Right cardiac atrium (tissue), 1 donor: ENCODE measurements around a stretch of chr20.

DNA sequence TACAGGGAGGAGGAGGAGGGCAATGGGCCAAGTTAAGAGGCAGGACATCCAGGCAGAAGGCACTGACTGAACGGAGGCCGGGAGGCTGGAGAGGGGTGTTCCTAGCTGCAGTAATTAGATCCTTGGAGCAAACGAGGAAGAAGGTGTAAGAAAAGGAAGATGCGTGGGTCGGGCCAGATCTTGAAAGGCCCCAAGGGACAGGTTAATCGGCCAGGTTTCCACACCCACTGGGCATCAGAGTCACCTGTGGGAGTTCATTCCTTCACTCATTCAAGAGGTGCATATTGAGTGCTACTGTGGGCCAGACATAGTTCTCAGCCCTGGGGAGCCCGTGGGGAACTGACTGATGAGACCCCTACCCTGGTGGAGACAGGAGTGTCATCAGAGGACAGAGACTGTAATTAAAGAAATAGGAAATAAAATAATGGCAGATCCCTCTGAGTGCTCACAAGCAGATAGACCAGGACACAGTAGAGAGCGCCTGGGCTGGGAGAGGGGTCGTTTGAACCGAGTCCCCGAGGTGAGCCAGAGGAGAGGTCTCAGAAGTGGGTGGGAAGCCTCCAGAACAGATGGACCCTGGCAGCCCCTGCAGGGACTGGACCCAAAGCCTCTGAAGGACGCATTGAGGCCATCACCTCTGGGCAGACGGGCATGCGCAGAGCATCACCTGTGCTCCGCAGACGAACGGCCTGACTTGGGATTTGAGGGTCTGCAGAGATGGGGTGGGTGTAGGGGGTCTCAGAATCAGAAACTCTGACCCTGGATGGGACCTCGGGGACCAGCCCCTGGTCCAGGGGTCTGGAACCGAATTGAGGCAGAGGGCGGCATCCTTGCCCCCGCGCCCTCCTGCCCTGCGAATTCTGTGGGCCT is 26.4 kb downstream of the ZBP1 start:
- PRO-cap = no peak

- PRO-cap = unidirectional peak, plus-strand start at chr20:57682791
Measured at GRCh38 chr20:57682315-57683147, 27.3 kb downstream of the PMEPA1 start.

- PRO-cap = no peak
Measured at GRCh38 chr20:57711634-57712174, 1.9 kb upstream of the PMEPA1 start.

DNA sequence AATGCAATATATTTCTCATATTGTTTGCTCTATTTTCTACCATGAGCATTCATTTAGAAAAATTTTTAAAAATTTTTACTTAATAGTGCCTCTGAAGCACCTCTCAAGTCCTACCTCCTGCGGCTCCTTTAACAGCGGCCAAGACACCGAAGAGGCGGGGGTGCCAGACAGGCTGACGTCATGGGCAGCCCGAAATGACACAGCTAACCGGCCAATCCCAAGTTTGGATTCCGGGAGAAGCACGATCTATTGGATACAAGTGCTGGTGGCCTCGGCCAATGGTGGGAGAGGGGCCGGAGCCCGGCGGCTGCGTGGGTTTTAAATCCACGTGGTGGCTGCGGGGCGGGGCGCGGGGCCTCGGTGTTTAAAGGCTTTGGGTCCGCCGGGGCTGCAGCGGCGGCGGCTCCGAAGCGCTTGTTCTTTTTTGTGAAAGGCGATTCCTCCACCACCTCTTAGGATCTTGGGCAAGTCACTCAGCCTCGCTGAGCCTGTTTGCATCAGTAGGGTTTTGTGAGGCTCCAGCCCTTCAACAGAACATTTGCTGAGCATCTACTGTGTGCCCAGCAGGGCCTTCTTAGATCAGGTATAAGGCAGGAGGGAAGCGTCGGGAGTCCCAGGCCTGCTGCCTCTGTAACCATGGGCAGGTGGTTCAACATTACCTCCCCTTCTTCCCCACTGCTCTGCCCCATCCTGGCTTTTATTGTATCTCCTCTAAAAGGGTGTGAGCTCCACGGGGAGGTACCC is 8.7 kb upstream of the PMEPA1 start:
- PRO-cap = no peak

GRCh38 chr20:57950752-57950951 is 200.1 kb upstream of the C20orf85 start:
- PRO-cap = no peak

- PRO-cap = no peak
Measured at GRCh38 chr20:57959535-57959871, 191.2 kb upstream of the C20orf85 start.

GRCh38 chr20:57991401-57991874 is 159.3 kb upstream of the C20orf85 start:
- PRO-cap = no peak

DNA sequence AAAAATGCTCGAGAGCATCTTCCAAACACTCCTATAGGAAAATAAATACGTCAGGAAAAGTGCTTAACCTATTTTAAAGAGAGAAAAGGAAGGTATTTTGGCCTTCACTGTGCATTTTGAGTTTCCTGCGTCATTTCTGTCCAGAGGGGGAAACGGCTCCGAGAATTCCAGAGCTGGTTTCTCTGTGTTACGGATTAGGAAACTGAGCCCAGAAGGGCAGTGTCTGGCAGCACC is 3.1 kb downstream of the ANKRD60 start:
- PRO-cap = no peak

GRCh38 chr20:58229416-58229861 is 986 bp upstream of the ANKRD60 start:
- PRO-cap = no peak

DNA sequence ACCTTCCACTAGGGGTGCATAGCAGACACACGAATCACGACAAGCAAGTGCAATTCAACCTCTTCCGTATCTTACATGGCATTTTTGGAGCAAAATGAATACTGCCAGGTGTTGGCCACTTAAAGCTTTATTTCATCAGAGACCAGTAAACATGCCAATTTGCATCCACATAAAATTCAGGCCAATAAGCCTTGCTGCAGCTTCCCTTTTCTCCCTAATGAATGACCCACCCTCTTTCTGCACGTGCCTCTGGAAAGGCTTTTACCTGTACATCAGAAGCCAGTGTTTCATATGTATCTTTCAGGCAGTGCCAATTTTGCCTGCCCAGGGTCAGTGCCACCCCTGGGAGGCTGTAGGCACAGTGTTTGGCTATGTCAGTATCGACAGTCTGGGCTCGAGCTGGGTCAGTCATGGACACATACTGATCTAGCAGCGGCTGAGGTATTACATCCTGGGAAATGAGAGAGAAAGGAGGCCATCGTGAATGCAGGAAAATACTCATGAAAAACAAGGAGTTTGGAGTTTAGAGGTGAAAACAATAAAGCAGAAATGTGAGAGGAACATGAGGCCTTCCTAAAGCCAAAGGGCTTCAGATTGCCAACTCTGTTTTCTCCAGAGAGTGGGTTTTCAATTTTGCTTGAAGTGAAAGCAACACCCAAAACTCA is 11.1 kb upstream of the ANKRD60 start:
- PRO-cap = no peak

DNA sequence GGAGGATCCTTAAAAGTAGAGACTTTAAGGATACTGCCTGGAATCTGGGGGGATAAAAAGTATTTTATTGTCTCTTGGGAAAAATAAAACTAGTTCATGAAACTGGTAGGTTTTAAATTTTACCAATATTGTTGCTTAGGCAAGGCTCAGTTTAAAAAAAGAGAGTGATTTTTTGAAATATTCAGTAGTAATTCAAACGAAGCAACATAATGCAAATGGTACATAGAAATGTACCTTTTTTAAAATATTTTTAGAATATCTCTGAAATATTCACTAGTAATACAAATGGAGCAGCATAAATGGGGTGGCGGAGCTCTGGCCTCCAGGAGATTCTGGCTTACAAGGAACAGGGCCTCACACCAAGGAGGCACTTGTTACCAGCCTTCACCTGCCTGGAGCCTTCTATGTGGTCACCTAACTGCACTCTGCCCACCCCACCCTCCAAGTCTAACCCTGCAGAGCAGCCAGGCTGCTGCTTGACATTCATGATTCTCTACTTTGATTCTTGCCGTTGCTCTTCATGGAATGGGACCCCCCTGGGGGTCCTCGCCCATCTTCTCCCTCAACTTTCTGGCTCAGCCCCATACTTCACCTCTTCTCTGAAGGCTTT is 27.0 kb downstream of the RAB22A start:
- PRO-cap = no peak

GRCh38 chr20:58359390-58360628 is 29.2 kb upstream of the VAPB start:
- PRO-cap = no peak

DNA sequence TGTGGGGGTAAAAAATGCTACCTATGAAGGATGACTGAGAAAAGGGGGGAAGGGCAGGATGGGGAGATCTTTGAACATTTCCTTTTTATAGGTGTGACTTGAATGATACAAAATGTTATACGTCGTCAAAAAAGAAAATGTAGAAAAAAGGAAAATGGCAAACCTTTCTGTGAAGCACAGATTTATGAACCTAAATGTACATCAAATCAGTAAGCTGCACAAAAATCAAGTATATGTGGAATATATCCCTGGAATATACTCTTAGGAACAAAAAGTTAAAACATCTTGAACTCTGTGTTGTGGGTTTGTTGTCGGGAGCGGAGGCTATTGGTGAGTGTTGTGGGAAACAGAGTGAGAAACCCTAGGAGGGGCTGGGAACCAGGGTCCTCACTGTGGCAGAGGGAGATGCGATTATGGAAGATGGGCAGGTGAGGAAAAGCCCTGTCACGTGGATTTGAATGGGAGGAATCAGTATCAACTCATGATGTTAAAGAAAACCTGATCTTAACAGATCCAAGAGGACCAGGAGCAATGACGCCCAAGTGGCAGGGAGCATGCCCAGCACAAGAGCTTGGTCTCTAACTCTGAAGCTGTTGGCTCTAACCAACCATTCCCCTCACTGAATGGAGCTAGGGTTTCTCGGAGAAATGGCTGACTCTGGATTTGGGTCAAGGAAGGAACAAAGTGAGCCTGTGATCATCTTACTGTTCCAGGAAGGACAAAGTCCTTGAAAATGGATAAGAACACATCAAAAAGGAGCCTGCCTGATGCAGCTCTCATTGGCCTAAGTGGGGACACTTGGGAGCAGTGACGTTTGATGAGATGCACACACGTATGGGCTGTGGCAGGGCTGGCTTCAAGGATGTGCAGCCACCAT is 7.0 kb upstream of the NPEPL1 start:
- PRO-cap = no peak

DNA sequence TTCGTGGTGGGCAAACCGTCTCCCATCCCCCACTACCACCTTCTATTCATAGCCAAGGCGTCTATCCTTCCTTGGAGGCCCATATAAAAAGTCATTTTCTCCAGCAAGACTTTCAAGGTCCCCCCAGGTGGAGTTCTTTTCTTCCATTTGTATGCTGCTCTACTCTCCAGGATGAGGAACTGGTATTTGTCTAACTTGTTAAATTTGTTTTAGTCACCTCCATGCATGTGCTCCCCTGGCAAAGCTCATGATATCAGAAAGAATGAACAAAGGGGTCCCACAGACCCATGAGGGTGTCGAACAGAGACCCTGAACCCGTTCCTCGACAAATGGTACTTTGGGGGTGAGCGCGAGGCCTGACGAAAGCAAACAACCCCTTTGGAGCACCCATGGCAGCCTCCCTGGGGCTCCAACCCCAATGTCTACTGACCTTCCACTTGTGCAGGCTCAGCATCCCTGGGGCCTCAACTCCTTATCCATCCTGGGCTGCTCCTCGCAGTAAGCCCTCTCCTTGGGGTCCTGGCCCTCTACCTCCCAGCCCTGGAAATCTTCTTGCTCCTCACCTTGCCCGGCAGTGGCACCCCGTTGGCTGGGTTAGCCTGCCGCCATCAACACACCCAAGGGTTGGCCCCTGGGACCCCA is 41.0 kb upstream of the GNAS start:
- PRO-cap = no peak

DNA sequence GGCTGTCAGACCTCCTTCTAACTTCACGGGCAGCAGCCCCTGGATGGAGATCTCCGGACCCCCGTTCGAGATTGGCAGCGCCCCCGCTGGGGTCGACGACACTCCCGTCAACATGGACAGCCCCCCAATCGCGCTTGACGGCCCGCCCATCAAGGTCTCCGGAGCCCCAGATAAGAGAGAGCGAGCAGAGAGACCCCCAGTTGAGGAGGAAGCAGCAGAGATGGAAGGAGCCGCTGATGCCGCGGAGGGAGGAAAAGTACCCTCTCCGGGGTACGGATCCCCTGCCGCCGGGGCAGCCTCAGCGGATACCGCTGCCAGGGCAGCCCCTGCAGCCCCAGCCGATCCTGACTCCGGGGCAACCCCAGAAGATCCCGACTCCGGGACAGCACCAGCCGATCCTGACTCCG is 37.1 kb upstream of the GNAS start:
- PRO-cap = no peak

DNA sequence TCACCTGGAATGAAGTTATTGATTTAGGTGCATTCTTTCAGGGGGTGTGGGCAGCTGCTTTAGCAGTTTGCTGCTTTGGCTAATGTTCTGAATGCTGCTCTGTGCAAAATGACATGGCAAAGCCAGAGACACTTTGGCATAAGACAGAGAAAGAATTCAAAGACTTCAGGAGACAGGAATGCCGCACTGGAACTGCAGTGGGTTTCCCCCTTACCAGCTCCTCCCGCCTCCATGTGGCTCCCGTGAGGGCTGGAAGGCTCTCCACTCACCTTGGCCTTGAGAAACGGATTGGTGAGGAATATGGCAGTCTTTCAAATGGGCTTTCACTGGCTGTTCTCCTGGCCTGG is 36.4 kb upstream of the NELFCD start:
- PRO-cap = no peak

GRCh38 chr20:58981846-58982523 is 929 bp downstream of the NELFCD start:
- PRO-cap = no peak

- PRO-cap = no peak
Measured at GRCh38 chr20:58995814-58996778, 11.0 kb downstream of the CTSZ start.

DNA sequence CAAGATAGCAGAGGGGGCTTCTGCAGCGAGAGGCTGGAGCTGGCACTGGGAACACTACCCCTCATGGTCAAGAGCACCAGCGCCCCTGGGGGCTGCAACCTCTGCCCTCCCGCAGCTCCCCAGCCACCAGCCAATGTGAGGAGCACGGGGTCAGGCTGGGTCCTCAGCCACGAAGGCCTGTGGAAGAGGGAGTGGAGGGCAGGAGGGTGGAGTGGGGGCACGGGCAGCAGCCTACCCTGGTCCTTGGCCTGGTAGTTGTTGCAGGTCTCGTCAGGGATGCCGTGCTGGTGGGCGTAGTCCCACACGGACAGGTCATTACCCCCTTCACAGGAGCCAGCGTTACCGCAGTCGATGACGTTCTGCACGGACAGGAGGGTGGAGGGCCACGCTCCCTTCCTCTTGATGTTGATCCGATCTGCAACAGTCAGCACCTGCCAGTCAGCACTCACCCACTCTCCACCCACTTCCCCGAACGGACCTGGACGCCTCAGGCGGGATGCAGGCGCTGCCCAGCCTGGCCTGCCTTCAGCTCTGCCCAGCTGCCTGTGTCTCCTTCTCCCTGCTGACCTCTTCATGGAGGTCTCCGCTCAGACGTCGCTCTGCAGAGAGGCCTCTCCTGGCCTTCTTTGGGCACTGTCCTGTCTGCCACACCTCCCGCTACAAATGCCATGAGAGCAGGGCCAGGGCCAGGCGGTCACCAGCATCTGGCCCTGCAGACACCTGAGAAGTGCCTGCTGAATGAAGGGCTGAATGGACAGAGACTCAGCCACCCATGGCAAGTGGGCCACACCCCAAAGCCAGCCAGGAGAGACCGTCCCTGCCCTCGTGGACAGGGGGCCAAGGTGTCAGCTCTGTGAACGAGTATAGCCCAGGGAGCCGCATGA is 5.6 kb downstream of the CTSZ start:
- PRO-cap = no peak

- PRO-cap = no peak
Measured at GRCh38 chr20:59002227-59002570, 4.9 kb downstream of the CTSZ start.